Ishikawa (cell line): ENCODE results near the genes PLPPR1, BAAT, PGAP4 and PPP3R2.

- RRBS, result no CpG with 5 or more reads among the region's 2 CpGs
Measured at GRCh38 chr9:99721339-99721638, 100.4 kb upstream of the NR4A3 start.

- RRBS, result 3% methylated on average over 10 of the region's 10 CpGs
Measured at GRCh38 chr9:99821175-99821408, 593 bp upstream of the NR4A3 start.

DNA sequence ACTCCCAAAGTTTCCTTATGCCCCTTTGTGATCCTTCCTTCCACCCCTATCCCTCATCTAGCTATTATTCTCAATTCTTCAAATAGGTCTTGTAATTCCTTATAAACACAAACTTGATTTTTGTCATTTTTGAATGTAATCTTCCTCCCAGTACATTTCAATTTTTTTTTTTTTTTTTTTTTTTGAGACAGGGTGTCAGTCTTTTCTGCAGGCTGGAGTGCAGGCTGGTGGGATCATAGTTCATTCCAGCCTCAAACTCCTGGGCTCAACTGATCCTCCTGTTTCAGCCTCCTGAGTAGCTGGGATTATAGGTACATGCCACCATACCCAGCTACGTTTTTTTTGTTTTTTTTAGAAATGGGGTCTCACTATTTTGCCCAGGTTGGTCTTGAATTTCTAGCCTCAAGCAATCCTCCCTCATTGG lies 2.2 kb upstream of the STX17 start:
- RRBS, result no CpG with 5 or more reads among the region's 1 CpG

DNA sequence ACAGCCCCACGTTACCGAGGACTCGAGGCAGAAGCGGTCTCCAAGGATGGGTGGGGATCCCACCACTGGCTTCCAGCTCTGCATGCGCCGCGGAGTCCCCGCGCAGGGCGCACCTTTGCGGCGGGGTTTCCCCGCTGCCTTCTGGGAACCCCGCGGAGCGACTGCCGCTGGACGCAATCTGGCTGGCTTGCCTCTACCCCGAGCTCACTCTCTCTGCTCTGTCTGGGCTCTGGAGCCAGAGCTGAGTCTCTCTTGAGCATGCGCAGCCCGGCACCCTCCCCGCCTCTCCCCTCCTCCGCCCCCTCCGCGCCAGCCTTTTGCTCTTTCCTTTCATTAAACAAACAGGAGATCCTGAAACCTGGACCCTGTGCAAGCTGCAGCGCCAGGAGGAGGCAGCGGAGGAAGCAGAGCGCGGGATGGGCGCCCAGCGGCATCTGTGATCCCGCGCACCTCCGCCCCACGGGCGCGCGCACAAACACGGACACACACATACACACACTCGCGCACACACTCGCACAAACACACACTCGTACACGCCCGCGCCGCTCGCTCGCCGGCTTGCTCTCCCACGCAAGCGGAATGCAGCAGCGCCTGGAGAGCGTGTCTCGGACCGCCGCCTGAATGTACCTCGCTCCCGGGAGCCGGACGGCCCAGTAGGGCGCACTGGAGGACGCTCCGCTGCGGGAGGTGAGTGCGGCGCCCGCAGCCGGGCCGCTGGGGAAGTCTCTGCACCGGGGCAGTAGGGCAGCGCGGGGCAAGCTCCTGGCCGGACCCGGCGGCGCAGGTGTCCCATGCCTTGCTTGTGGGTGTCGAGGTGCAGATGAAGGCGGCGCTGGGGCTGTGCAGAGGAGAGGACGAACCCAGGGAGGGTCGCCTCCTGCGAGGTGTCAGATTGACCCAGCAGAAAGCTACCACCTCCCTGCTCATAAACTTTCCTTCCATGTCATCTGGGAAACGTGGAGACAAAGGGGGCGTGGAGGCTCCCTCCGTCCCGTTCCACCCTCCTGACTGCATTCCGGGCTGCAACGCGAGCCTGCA lies at the start of gene PLPPR1:
Gene PLPPR1, plus strand, starts transcription at position 312 of the 1,038 bp plus-strand sequence.
- RRBS, result 2% methylated on average over 25 of the region's 90 CpGs

DNA sequence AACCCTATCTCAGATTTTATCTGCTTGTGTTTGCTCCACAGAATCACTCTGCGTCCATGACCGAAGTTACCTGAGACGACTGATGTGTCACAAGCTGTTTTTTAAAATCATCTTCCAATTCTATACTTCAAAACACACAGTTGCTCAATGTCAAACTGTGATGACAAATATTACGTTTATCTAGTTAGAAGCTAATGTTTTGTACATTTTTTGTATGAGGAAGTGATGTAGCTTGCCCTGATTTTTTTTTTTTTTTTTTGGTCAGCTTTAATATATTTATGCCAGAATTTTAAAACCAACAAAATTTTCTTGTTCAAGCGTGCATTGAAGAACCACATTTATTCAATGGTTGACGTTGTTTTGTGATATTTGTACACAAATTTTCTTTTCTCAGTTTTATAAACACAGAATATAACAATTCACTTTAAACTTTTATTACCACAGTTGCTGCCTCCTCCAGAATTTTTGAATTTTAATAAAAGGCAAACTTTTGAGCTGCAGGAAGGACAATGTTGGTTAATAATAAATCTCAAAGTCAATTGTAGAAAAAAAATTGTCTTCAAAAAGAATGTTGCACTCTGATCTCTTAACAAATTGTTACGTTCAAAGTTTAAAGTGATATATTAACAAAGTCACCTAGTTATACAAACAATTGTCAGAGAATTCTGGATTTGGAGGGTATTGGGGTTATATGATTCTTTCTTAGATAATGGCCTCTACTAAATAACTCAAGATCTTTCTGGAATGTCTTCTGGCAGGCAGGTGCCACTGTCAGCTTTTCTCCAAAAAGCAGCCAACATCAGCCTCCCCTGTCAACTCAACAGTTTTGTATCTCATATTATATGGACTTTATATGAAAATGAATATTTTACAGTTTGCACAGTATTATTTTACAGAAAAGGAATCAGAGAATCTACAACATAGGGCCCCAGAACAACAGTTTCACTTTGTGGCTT lies 60.5 kb downstream of the BAAT start:
- RRBS, result no CpG with 5 or more reads among the region's 7 CpGs

DNA sequence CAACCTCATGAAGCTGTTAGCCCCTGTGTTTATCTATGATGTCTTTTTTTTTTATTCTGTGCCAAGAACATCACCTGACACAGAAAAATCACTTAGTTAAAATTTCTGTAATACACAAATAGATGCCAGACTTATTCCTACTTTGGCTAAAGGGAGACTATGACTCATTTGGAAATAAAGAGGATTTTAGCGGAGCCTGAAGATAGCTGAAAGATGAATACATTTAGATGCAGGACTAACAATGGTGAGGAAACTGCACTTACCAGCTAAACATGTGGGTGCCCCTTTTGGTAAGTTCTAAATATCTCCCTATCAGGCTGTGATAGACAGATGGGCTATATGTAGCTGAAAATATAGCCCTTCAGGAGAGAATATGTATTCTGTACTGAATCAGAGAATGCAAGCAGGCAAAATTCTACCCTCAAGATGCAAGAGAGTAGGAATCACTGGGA lies 58.2 kb downstream of the BAAT start:
- RRBS, result no CpG with 5 or more reads among the region's 1 CpG

GRCh38 chr9:101384788-101385269 lies at the start of gene BAAT:
BAAT (minus strand) TSS chr9:101385006.
- RRBS, result no CpG with 5 or more reads among the region's 5 CpGs

DNA sequence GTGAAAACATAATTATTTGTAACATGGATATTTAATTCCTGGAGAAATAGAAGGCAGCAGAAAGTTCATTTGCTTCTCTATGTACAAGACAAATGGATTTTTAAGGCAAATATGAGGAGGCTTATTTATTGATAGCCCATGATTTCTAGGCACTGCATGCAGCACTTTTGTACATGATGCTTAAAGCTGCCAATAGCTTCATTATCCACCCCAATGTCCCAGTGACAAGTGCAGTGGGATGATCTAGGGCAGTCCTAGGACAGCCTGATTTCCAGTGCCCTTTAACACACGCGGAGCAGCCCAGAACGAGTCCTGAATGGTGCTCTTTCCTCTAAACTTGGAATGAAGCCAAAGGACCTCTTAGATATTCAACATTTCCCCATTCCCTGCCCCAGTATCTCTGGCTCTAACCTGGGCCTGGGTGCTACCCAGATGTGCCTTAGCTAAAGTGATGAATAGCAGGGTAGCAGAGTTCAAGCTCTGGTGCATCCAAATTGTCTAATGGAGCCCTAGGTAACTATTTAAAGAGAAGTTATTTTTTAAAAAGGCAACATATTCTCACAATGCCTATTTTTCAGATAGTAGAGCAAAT lies 1.1 kb downstream of the ALDOB start:
- RRBS, result no CpG with 5 or more reads among the region's 3 CpGs

GRCh38 chr9:101435006-101435458 lies 542 bp downstream of the ALDOB start:
- RRBS, result no CpG with 5 or more reads among the region's 3 CpGs

GRCh38 chr9:101445197-101446294 lies 10.0 kb upstream of the ALDOB start:
- RRBS, result no CpG with 5 or more reads among the region's 6 CpGs

- RRBS, result 4% methylated on average over 12 of the region's 37 CpGs
Measured at GRCh38 chr9:101486960-101487539, at the start of gene PGAP4. PGAP4 (minus strand) TSS chr9:101487173.

DNA sequence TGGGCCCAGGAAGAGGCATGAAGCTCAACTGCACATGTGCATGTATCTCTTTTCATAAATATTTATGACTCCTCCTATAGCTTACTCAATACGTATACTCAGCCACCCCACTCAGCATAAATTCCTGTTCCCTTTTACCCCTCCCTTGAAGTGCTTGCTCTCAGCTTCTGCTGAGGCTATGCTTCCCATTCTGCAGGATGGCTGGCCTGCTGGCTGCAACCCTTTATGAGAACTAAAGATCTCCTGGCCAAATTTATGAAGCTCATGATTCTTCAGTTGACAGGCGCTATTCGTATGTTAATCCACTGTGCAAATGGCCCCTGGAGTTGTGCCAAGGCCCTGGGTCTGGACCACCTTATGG lies 14.7 kb downstream of the PPP3R2 start:
- RRBS, result no CpG with 5 or more reads among the region's 3 CpGs

GRCh38 chr9:101594876-101595223 lies at the start of gene PPP3R2:
PPP3R2 (minus strand) TSS chr9:101594969.
- RRBS, result 62% methylated on average over 9 of the region's 19 CpGs

GRCh38 chr9:101706315-101706853 lies 32.1 kb downstream of the GRIN3A start:
- RRBS, result no CpG with 5 or more reads among the region's 2 CpGs

DNA sequence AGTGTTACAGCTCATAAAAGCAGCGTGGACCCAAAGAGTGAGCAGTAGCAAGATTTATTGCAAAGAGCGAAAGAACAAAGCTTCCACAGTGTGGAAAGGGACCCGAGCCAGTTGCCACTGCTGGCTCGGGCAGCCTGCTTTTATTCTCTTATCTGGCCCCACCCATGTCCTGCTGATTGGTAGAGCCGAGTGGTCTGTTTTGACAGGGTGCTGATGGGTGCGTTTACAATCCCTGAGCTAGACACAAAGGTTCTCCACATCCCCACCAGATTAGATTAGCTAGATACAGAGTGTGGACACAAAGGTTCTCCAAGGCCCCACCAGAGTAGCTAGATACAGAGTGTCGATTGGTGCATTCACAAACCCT lies 15.0 kb downstream of the GRIN3A start:
- RRBS, result no CpG with 5 or more reads among the region's 7 CpGs

- RRBS, result no CpG with 5 or more reads among the region's 11 CpGs
Measured at GRCh38 chr9:104792835-104793454, 29.0 kb downstream of the NIPSNAP3B start.

- RRBS, result no CpG with 5 or more reads among the region's 4 CpGs
Measured at GRCh38 chr9:104794078-104794677, 30.2 kb downstream of the NIPSNAP3B start.

DNA sequence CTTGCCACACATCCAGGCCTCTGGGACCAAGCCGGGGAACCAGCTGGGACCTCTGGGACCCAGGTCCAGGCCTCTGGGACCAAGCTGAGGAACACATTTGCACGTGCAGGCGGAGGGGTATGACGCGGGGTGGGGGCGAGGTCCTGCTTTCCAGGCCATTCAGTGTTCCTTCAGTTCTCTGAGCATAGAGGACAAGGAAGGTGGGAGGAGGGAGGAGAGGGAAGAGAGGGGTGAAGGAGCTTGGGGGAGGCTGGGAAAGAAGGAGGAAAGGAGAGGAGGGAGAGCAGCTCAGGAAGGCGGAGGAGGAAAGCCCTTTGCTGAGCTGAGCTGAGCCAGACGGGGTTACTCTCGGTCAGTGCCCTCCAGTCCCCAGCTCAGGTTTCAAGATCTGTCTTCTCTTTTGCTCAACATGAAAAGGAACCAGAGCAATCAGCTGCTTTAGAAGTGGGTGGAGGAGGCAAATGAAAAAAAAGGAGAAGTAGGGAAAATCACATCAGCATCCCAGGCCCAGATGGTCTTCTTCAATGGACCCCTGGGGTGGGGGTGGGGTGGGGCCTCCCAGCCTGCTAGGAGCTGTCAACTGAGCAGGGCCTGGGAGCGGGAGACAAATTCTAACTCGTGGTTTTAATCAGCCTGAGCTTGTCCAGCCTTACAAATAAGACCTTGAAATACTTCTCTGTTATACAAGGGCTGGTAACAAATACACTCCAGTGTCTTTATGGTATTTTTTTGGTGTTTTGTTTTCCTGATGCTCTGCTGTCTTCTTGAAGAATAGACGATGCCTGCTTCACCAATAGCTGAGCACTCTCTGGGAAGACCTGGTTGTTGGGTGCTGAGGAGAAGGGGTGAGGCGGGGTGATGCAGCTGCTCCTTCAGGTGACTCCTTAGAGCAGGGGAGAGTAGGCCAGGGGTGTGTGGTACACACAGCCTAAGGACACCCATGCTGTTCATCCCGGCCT lies 58.9 kb downstream of the ABCA1 start:
- RRBS, result no CpG with 5 or more reads among the region's 14 CpGs

GRCh38 chr9:104905506-104905847 lies 22.5 kb downstream of the ABCA1 start:
- RRBS, result no CpG with 5 or more reads among the region's 1 CpG

DNA sequence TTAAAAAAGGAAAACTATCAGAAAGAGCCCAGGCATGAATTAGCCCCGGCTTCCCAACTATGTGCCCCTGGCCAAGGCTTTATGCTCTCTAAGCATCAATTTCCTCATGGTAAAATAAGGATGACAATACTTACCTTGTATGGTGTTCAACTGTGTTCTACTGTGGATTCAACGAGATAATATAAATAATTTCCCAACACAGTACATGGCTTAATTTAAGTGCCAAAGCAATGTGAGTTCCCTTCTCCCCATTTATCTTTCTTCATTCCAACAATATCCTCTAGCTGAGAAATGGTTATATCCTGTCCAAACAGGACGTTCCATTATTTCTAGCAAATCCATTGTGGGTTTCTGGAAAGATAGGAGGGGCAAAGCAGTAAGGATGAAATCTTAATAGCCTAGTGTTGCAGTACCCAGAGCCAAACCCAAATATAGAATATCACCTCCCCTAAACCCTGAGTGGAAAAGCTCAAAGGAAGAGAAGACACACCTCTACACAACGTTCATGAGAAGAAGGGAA lies 22.0 kb downstream of the ABCA1 start:
- RRBS, result no CpG with 5 or more reads among the region's 4 CpGs